LNCaP clone FGC (cell line): ENCODE measurements around a stretch of chr17.

GRCh38 chr17:76267610-76267850 is 2.4 kb downstream of the UBALD2 start:
- RRBS, 2 experiments = no CpG with 5 or more reads among the region's 7 CpGs

DNA sequence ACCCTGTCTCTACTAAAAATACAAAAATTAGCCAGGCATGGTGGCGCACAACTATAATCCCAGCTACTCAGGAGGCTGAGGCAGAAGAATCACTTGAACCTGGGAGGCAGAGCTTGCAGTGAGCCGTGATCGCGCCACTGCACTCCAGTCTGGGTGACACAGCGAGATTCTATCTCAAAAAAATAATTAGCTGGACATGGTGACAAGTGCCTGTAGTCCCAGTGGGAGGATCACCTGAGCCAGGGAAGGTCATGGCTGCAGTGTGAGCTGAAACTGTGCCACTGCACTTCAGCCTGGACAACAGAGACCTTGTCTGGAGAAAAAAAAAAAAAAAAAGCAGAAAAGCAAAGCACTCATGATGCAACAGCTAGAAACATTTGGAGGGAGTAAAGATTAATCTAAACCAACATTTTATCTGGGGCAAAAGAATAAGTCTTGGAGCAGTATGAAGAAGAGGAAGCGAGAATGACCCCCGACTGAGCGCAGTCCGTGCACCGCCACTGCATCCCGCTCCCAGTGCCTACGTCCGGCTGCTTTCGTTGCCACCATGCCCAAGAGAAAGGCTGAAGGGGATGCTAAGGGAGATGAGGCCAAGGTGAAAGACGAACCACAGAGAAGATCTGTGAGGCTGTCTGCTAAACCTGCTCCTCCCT is 8.3 kb downstream of the PRPSAP1 start:
- RRBS, 2 experiments = no CpG with 5 or more reads among the region's 15 CpGs

- RRBS, 2 experiments = no CpG with 5 or more reads among the region's 23 CpGs
Measured at GRCh38 chr17:76399431-76400244, 15.2 kb downstream of the SPHK1 start.

- RRBS, 2 experiments = 96 to 100% methylated on average over 3 to 4 of the region's 14 CpGs
Measured at GRCh38 chr17:76487549-76488019, 13.6 kb downstream of the RHBDF2 start.

- RRBS, 2 experiments = no CpG with 5 or more reads among the region's 10 CpGs
Measured at GRCh38 chr17:76499874-76500514, 1.2 kb downstream of the RHBDF2 start.

- RRBS, 2 experiments = 0% methylated on average over 1 of the region's 10 CpGs
Measured at GRCh38 chr17:76500515-76500884, 723 bp downstream of the RHBDF2 start.

DNA sequence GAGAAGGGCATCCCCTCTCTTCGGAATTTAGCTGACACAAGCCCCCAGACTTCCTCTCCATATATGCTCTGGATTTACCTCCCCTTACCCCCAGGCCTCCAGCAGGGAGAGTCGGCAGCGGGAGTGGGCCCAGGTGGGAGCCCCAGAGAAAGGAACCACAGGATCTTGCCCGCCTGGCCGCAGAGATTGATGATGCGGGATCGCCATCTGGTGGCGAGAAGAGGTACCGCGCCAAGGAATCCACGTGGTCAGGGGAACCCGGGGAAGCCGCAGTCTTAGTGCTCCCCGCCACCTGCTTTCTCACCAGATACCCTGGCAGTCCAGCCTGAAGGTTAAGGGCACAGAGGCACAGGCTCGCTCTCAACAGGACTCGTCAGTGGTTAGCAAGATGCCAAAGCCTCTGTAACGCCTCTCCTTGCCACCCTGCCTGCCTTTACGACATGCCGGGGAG is 5.1 kb upstream of the RHBDF2 start:
- RRBS, 2 experiments = no CpG with 5 or more reads among the region's 19 CpGs

DNA sequence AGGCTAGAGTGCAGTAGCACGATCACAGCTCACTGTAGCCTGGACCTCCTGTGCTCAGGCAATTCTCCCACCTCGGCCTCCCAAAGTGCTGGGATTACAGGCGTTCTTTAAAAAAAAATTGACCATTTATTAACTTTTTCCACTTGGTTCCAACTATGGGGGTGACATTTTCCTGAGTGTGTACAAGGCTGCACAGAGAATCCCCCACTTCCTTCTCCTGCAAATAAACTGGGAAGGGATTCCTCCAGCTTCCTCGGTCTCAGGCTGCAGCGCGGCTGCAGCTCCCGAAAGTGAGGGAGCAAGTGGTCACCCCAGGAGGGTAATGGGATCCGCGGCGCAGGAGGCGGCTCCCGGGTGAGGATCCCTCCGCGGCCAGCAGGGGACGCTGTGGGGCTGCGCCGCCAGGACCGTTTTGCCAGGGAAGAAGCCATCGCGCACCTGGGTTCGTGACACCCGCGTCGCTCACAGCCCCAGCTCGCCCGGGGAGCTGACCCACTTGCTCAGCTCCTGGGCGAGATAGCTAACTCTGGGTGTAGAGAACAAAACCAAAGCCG is 14.5 kb downstream of the CYGB start:
- RRBS, 2 experiments = no CpG with 5 or more reads among the region's 28 CpGs

- RRBS, 2 experiments = no CpG with 5 or more reads among the region's 16 CpGs
Measured at GRCh38 chr17:76528858-76529272, 8.6 kb downstream of the CYGB start.

DNA sequence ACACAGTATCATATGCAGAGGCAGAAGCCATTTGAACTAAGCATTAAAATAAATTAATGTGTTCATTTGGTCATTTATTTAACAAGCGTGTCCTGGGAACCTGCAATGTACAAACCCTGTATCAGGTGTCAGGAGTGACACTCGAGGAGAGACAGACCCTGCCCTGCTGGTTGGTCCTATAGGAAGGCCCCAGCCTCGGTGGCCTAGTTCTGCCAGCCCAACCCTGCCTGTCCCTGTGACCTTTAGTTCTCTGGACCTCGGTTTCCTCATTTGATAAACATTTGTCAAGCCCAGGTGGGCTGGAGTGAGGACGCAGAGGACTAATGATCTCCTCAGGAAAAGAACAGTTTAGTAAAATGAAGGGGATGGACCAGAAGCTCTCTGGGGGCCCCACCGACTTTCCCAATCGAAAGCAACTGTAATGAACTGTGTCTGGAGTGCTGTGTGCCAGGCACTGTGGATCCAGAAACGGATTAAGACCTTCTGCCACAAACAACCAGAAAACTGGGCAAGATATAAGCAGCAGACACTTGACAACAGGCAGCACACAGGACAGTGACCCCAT is 8.6 kb downstream of the PRCD start:
- RRBS, 2 experiments = no CpG with 5 or more reads among the region's 8 CpGs

- RRBS, 2 experiments = no CpG with 5 or more reads among the region's 15 CpGs
Measured at GRCh38 chr17:76565562-76566666, 19.7 kb downstream of the ST6GALNAC2 start.

DNA sequence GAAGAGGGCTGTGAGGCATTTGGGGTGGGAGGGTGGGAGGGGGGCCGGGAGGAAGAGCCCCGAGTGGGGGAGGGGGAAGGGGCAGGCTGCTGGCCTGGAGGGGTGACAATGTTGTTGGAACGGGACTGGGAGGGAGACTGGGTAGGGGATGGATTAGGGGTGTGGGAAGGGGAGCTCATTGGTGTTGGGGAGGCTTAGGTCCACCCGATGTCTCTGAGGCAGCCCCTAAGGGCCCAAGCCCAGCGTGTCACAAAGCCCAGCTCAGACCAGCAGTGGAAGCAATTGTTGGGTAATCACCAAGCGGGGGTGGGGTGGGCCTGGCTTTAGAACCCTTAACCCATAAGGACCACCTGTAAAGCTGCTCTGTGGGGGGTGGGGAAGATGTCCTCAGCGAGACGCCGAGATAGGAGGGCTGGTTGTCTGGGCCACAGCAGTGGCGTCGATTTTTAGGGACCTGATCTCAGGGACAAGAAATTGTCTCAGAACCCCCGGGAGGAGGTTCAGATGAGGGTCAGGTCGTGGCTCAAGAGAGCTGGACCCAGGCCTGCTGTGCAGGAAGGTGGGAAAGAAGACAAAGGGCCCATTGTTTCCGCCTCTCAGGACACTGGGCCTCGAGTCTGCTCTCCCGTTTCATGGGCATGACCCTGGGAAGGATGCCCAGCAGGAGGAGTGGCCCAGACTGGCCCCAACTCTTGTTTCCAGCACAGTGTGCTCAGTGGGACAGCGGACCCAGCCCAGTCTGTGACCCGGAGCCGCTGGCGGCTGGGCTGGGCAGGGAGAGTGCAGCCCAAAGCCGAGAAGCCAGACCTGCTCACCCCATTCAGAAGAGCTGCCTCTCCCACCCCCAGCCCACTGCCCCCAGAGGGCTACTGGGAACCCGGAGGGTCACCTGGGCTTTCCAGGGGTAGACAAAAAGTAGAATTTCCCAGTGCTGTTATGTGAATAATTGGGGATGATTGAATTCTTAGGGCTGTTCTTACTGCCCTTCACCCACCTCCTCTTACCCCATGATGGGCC is 15.9 kb downstream of the ST6GALNAC2 start:
- RRBS, 2 experiments = 55 to 91% methylated on average over 1 of the region's 22 CpGs

DNA sequence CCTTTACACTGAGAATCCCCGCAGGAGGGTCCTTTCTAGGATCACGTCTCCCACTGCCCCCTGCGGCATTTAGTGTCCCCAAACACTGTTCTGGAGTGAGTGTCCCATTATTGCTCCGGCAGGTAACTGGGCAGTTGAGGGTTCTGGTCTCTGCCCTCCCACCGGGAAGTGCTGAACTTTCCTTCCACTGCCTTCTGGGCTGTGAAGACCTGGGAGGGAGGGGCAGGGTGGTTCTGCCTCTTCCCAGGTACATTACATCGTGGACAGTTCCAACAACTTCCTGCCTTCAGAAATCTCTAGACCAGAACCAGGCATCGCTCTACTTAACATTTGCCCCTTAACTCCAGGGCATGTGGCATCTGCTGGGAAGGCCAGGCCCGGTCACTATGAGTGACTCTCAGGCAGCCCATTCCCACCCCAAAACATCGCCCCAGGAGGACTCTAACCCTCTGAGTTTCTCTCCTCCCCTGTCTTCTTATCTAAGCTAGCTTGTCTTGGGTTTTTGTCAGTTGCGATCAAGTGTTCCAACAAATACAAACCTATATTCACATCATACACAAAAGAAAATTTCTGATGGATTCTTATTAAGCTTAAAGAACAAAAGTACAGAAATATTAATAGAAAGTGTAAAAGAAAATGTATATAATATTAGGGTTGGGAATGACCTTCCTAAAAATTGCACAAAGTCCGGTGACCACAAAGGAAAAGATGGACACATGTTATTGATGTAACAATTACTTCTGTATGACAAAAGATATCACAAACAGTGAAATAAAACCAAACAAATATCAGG is 3.3 kb downstream of the ST6GALNAC1 start:
- RRBS, 2 experiments = no CpG with 5 or more reads among the region's 11 CpGs

DNA sequence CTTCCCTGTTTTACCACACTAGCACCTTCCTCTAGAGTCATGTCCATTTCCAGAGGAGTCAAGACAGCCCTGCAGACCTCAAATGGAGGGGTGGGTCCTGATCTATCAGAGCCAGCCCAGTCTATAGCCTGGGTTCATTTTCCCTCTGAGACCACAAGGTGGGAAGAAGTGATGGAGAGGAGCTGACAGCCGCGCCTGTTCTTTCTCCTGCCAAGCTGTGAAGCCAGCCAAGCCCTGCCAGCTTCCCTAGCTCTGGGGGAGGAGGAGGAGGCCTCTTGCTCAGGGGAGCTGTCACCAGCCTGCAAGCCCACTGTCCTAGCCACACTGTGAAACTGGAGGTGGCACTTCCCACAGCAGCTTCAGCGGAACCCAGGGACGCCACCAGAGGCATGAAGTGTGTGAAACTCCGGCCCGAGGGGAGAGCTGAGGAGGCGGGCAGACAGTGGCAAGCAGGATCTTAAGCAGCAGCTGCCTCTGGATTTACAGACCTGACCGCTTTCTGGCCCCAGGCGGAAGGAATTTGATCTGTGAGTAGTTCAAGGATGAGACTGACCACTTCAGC is 29.1 kb downstream of the MXRA7 start:
- RRBS, 2 experiments = no CpG with 5 or more reads among the region's 9 CpGs

DNA sequence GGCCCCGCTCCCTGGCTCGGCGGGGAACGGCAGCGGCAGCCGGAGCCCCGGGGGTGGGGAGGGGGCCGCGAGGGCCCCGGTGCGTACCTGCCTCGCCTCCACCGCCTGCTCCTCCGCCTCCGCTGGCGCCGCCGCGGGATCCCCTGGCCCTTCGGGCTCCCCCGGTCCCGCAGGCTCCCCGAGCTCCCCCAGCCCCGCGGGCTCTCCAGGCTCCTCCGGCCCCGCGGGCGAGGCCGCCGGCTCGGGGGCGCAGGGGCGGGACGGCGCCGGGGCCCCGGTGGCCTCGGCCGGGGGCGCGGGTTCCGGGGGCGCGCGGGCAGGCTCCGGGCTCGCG is 280 bp downstream of the MXRA7 start:
- RRBS, 2 experiments = 3 to 9% methylated on average over 4 of the region's 49 CpGs

- RRBS, 2 experiments = no CpG with 5 or more reads among the region's 11 CpGs
Measured at GRCh38 chr17:76721811-76722574, 4.4 kb downstream of the JMJD6 start.

DNA sequence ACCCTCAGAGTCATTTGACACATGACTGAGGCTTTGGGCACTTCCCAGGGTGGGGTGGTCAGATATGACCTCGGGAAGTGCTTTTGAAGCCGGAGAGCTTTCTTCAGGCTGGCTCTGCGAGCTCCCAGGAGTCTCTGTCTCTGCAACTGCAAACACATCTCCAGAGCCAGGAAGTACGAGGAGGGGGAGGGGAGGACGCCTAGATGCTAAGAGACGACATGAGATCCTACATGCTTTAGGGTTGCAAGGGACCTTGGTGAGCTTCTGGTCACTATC is 661 bp upstream of the MGAT5B start:
- RRBS, 2 experiments = no CpG with 5 or more reads among the region's 6 CpGs

- RRBS, 2 experiments = no CpG with 5 or more reads among the region's 9 CpGs
Measured at GRCh38 chr17:76997213-76997708, 129.1 kb downstream of the MGAT5B start.

GRCh38 chr17:77019806-77020471 is 120.8 kb upstream of the SEC14L1 start:
- RRBS, 2 experiments = no CpG with 5 or more reads among the region's 12 CpGs

- RRBS, 2 experiments = no CpG with 5 or more reads among the region's 10 CpGs
Measured at GRCh38 chr17:77096679-77097273, 44.0 kb upstream of the SEC14L1 start.